Peyer's patch (tissue), 4 donors: ENCODE results near the gene SCYGR8.

DNA sequence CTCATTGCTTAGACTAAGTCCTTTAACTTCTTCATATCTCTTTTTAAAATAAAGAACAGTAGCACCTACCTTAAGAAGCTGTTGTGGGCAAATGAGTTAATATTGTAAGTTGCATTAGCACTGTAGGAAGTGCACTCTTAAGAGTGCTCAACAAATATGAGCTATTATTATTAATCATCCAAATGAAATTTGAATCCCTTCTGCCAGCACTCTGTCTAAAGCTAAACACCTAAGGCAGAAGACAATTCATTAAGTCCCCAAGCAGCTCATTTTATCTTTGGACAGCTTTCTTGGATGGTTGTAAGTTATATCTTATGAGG lies 52.6 kb downstream of the NYAP2 start:
- PRO-cap, result no peak
- RAMPAGE, long total RNA, 4 experiments, result no peak in any of the 4 experiments

- PRO-cap, result no peak
- RAMPAGE, long total RNA, 4 experiments, result no peak in any of the 4 experiments
Measured at GRCh38 chr2:226583535-226584178, 216.0 kb downstream of the IRS1 start.

- PRO-cap, result no peak
- RAMPAGE, long total RNA, 4 experiments, result no peak in any of the 4 experiments
Measured at GRCh38 chr2:226984735-226985034, 148.8 kb downstream of the RHBDD1 start.

DNA sequence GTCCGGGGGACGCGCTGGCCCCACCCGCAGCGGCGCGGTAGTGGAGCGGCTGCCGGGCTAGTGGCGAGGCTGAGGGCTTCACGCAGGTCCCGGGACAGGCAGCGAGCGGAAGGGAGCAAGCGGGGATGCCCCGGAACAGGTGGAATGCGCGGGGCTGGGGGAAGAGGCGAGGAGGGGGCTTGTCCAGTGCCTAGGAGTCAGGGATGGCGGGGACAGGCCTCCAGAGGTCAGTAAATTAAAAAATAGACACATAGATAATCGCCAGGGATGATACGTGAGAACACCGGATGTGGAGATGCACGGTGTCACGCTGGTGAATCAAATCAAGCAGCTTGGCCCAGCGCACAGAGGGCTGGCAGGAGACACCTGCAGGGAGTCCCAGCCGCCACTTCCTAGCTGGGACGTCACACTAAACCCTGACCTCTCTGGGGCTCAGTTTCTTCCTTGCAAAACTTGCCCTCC lies 474 bp downstream of the COL4A3 start:
- PRO-cap, result bidirectional peak, plus-strand start at position 343 of the sequence, minus-strand start at position 320 of the sequence
- RAMPAGE, long total RNA, 4 experiments, result no peak in any of the 4 experiments

DNA sequence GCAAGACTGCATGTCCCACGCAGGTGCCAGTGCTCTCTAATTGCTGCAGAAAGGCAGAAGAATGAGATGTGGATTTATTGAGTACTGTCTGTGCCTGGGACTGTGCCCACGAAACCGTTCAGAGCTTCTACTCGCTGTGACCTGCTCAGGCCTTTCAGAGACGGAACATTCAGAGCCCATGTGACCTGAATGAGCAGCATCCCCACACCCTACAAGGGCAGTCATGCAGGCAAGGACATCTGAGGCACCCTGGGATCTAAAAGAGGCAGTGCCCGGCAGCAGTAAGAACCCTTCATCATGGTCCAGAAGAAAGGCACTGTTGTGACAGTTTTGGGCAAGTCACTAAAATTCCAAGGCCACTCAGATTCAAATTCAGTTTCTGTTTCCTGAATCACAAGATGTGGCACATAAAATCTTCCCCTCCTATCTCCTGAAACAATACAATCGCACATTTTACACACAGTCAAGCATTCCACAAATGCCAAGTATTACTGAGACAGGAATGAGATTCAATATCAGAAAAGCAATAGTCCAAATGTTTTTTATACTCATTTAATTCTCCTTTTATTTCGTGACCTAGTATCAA lies 16.0 kb downstream of the COL4A3 start:
- PRO-cap, result no peak
- RAMPAGE, long total RNA, 4 experiments, result no peak in any of the 4 experiments

GRCh38 chr2:227404620-227404928 lies 16.8 kb upstream of the SCYGR1 start:
- PRO-cap, result no peak
- RAMPAGE, long total RNA, 4 experiments, result no peak in any of the 4 experiments

- PRO-cap, result unidirectional peak, plus-strand start at chr2:227406431
- RAMPAGE, long total RNA, 4 experiments, result no peak in any of the 4 experiments
Measured at GRCh38 chr2:227406352-227406686, 18.6 kb upstream of the SCYGR1 start.

DNA sequence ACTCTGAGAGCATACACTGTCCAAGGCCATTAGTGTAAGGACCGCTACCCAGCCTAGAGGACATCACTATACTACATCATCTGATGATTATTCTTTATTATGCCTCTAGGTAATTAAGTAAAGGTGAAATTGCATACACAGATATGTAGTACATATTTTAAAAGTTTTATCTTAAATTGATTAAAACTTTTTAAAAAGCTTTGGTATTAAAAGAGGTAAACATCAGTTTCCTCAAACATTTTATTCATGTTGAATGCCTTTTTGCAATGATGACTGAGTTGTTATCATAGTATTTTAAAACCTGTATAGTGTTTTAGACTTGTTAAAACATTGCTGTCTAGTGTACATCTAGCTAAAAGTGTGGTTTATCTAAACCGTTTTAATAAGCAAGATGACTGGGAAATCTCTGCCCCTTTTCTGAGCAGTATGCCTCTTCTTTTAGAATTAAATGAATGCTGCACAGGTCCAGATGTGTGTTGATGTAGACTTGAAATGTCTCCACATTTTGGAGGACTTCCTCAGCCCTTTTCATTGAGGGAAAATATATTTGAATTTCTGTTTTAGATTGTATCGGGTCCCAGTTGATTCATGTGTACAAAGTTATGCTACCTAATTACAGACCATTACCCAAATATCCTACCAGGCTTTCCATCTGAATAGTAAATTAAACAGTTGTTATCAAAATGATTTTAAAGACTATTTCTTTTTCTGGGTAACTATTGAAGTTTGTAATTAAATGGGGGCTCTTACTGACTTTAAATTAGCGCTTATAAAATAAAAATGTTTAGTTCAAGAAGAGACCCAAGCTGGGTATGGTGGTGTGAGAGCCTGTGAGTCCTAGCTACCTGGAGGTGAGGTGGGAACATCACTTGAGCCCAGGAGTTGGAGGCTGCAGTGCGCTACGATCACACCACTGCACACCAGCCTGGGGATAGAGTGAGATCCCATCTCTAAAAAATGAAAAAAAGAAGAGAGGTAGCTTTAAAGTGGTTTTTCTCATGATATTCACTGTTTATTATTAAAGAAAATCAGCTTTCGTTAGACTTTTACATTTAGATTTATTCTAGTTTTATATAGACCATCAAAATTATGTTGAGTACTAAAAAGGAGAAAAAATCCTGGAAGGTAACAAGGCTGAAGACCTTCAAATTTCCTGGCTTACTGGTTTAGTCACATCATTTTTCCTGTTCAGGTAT lies 42.3 kb upstream of the SCYGR2 start:
- PRO-cap, result no peak
- RAMPAGE, long total RNA, 4 experiments, result no peak in any of the 4 experiments

- PRO-cap, result no peak
- RAMPAGE, long total RNA, 4 experiments, result no peak in any of the 4 experiments
Measured at GRCh38 chr2:227745572-227746001, at the start of gene SCYGR8. SCYGR8 (plus strand) TSS chr2:227745894.

DNA sequence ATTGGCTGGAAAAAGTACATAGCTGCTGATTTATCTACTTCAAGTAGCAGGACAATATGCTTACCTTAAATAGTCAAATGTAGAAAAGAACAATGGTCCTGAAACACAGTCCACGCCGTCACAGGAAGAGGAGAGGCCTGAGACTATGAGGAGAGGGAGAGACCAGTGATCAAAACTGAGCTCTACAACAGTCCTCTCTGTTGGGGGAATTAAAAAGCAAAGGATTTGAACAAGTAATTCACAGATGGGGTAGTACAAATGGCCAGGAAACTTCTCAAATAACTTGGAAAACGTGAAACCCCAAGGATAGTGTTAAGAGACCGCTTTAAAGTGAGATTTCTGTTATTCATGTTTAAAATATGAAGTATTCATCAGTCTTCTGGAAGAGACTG lies 20.1 kb downstream of the SCYGR8 start:
- PRO-cap, result no peak
- RAMPAGE, long total RNA, 4 experiments, result no peak in any of the 4 experiments

- PRO-cap, result unidirectional peak, minus-strand start at chr2:227848802
- RAMPAGE, long total RNA, 4 experiments, result no peak in any of the 4 experiments
Measured at GRCh38 chr2:227848513-227849087, 22.8 kb upstream of the DAW1 start.

DNA sequence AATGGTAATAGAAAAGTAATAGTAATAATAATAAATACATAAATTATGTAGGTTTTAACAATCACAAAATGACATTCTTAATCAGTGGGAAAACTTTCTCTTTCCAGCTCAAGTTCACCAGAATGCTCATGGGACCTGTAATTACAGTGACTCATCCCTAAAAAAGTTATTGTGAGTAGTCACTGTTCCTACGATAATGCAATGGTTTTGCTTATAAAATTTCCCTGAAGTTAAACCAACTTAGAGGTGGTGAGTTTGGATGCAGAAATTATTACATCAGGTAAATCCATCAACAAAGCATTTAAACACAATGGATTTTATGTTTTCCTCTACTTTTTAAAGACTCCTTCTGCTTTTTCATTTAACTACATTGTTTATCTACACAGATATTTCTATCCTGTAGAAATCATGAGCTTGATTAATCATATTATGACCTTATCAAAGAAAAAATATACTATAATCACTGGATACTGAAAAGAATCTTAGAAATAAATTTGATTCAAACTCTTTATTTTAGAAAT lies 502.2 kb downstream of the PID1 start:
- PRO-cap, result no peak
- RAMPAGE, long total RNA, 4 experiments, result no peak in any of the 4 experiments

DNA sequence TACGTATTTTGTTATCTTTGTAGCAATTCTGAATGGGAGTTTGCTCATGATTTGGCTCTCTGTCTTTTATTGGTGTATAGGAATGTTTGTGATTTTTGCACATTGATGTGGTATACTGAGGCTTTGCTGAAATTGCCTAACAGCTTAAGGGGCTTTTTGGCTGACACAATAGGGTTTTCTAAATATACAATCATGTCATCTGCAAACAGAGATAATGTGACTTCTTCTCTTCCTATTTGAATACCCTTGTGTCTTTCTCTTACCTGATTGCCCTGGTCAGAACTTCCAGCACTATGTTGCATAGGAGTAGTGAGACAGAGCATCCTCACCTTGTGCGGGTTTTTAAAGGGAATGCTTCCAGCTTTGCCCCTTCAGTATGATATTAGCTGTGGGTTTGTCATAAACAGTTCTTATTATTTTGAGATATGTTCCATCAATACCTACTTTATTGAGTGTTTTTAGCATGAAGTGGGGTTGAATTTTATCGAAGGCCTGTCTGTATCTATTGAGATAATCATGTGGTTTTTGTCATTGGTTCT lies 192.9 kb downstream of the PID1 start:
- PRO-cap, result no peak
- RAMPAGE, long total RNA, 4 experiments, result start-site peak on the minus strand in 1 of 4 experiments, centred at position 451 of the sequence, 6 reads per replicate

DNA sequence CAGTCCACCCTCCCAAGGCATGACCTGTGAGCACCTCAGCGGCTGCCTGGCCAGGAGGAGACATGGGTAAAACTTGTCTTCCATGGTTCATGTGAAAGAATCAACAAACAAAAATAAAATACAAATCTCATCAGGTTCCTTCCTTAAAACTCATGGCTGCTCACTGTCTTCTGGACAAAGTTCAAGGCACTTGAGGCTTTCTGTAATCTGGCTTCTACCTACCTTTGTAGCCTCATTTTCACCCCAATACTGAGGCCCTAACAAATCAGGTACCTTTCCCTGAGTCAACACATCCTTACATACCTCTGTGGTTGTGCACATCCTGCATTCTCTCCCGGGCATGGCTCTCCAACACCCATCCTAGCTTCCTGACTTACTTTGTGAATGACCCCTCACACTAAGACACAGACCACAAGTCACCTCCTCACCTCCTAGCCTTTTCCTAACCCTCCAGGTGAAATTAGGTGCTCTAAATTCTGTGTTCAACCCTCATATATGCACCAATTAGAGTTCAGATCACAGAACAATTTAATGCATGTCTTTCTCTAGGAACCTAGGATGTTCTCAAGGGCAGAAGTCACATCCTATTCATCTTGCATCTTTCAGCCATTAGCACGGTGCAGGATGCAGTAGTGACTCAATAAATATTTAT lies 190.9 kb downstream of the PID1 start:
- PRO-cap, result no peak
- RAMPAGE, long total RNA, 4 experiments, result start-site peak on the minus strand in 1 of 4 experiments, centred at position 504 of the sequence, 14 reads per replicate

- PRO-cap, result unidirectional peak, minus-strand start at chr2:229165051
- RAMPAGE, long total RNA, 4 experiments, result no peak in any of the 4 experiments
Measured at GRCh38 chr2:229164888-229165296, 106.2 kb downstream of the PID1 start.

- PRO-cap, result no peak
- RAMPAGE, long total RNA, 4 experiments, result no peak in any of the 4 experiments
Measured at GRCh38 chr2:229231392-229232289, 39.4 kb downstream of the PID1 start.

DNA sequence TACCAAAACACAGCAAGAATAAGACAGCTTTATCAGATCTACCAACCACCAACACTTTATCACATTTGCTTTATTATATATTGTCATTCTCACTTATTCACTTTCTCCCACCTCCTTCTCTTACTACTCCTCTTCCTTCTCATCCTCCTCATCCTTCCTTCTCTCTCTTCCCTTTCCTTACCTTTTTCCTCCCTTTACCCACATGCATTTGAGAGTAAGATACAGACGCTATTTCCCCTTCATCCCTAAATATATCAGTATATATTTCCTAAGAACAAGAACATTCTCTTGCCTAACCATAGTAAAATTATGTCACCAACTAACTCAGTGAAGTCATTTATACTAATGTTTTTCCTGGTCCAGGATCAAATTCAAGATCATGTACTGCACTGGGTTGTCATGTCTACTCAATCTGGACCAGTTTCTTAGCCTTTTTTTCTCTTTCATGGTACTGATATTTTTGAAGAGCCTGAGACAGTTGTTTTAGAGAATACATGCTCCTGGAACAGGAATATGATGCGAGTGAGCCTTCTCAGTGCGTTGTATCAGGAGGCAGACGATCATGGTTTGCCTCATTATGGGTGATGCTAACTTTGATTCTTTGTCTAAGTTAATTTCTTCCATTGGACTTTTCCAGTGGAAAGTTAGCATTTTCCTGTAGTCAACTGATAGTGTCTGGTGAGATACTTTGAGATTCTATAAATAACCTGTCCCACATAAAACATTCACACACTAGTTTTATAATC lies 23.1 kb downstream of the PID1 start:
- PRO-cap, result no peak
- RAMPAGE, long total RNA, 4 experiments, result no peak in any of the 4 experiments

GRCh38 chr2:229261001-229261371 lies 10.1 kb downstream of the PID1 start:
- PRO-cap, result no peak
- RAMPAGE, long total RNA, 4 experiments, result no peak in any of the 4 experiments

- PRO-cap, result no peak
- RAMPAGE, long total RNA, 4 experiments, result no peak in any of the 4 experiments
Measured at GRCh38 chr2:229266025-229266688, 4.9 kb downstream of the PID1 start.

GRCh38 chr2:229300358-229300712 lies 29.2 kb upstream of the PID1 start:
- PRO-cap, result no peak
- RAMPAGE, long total RNA, 4 experiments, result no peak in any of the 4 experiments